ENCODE data around the gene SERPINF2.

DNA sequence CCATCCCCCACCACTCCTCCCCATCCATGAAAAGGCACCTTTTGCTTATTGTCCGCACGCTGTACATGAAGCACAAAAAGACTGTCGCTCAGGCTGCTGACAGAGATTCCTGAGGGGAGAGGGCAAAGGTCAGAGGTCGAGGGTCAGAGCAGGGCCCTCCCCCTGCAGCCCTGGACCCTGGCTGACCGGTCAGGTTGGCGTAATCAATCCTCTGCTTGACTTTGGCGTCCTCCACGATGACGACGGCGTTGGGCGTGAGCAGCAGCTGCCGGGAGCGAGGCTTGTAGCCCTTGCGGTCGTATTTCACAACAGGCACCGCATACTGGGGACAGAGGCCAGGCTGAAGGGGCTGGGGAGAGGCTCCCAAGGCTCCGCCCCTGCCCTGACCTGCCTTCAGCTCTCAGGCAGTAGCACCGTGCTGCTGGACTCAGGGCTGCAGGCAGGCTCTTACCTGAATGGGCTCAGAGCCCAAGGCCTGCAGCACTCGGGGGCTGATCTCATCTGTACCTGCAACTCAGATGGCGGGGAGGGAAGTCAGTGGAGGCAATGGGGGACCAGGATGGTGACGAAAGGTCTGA lies 11.9 kb upstream of the CRK start:
- RRBS, result 89% methylated on average over 7 of the region's 22 CpGs

- RRBS, result no CpG with 5 or more reads among the region's 10 CpGs
Observed at GRCh38 chr17:1503742-1504174, 11.3 kb upstream of the MYO1C start.

DNA sequence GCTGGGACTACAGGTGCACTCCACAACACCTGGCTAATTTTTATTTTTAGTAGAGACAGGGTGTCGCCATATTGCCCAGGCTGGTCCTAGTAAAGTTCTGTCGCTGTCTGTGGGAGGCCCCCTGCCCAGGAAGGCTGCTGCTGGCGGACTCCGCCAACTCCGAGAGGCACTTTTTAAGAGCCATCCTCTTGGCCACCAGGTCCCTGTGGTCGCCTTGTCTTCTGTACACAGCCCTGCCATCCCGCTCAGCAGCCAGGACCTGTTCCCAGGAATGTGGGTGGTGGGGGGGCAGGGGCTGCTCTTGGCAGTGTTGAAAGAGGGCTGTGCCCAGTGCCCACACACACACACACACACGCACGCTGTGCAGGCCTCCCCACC lies 18.3 kb upstream of the PITPNA start:
- RRBS, result no CpG with 5 or more reads among the region's 9 CpGs

GRCh38 chr17:1636554-1637113 lies 8.0 kb upstream of the SLC43A2 start:
- RRBS, result 92% methylated on average over 5 of the region's 17 CpGs

- RRBS, result no CpG with 5 or more reads among the region's 27 CpGs
Observed at GRCh38 chr17:1640096-1641129, 5.1 kb downstream of the SCARF1 start.

DNA sequence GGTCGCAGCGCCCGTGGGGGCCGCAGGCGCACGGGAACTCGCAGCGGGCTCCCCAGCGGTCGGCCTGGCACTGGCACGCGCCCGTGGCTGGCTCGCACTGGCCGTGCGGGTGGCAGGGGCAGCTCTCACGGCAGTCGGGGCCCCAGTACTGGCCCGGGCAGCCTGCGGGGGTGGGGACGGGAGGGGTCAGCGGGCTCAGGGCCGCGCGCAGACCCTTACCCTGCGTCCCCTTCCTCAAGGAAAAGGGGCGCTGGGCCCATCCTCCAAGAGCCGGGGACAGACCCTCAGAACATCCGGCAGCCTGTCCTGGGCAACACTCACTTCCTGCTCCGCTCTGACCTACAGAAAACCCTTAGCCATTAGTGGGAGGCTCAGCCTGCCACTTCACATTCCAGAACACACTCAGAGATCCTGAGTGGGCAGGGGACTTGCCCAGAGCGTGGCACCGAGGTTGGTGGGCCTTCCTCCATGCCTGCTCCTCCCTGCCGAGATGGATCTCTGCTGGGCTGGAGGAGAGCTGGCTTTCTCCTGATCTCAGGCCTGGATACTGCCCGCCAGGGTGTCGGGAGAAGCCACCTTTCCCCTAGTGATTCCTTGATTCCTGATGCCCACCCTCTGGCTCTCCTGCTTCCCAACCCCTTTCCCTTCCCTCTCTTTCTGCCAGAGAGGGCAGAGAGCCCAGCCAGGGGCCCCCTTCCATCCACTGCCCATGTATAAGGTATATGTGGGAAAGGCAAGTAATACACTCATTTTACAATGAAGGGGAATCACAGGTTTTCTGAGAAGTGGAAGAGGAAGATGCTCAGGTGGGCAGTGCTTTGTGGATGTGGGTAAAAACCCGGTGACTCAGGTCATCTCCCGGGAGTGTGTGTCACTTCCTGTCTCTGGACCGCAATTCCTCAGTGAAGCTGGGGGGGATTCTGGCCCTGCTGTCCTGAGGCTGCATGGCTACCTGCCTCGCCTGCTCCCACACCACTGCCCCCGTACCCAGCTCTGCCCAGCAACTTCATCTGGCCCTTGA lies 1.4 kb downstream of the SCARF1 start:
- RRBS, result no CpG with 5 or more reads among the region's 40 CpGs

- RRBS, result no CpG with 5 or more reads among the region's 25 CpGs
Observed at GRCh38 chr17:1650475-1651686, 1.2 kb upstream of the RILP start.

GRCh38 chr17:1669877-1670501 lies 14.7 kb downstream of the PRPF8 start:
- RRBS, result no CpG with 5 or more reads among the region's 2 CpGs

GRCh38 chr17:1704841-1705997 lies 5.0 kb downstream of the TLCD2 start:
- RRBS, result no CpG with 5 or more reads among the region's 21 CpGs

DNA sequence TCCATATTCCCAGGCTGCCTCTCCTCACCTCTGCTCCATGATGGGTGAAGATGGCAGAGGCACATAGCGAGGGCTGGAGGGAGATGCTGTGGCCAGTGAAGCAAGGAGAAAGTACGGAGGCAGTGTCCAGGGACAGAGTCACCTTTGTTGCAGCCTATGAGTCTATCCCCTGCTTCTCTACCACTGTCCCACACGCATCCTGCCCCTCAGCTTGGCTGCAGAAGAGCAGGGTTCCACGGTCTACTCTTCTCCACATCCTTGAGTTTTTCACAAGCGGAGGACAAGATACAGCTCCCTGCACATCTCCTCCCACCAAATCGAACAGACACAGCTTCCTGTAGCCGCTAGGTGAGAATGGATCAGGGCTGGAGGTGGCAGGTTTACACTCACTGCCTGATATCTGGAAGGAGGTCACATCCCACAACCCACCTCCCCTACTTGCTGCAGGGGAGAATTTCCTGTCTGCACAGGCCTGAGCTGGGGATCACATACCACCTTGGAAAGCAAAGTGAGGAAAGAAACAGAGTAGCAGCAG lies 2.5 kb upstream of the TLCD2 start:
- RRBS, result no CpG with 5 or more reads among the region's 7 CpGs

GRCh38 chr17:1726820-1727019 lies 2.2 kb downstream of the WDR81 start:
- RRBS, result 87% methylated on average over 2 of the region's 6 CpGs

DNA sequence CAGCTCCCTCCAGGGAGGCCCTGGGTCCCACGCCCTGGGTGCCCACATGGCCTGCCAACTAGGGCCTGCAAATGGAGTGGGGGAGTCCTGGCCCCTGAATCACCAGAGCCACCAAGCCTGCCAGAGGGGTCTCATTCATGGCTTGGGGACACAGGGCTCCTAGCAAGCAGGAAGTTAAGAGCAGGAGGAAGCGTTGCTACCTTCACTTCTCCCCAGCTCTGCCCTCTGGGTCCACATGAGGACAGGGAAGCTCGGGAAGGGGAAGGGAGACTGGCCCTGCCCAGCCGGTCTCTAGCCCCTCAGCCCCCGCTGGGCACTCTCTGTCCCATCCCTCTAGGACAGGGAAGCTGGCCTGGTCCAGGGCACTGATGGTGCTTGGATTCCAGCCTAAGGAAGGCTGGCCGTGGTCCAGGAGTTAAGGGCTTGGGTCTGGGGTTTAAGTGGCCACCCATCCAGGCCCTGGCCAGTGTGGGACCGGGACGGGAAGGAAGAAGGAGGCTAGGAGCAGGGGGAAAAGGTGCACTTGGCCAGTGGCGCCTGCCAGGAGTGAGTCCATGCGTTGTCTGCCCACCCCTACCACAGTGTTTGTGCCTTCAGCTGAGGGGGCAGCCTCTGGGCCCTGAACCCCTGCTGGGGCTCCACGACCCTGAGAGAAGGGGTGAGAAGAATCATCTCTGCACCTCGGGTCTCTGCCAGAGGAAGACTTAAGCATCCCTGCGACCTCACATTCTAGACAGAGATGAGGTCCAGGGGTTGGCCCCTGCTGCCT lies 4.7 kb upstream of the SERPINF2 start:
- RRBS, result no CpG with 5 or more reads among the region's 13 CpGs

GRCh38 chr17:1742339-1743032 lies at the start of gene SERPINF2:
Gene SERPINF2 (plus strand): TSS chr17:1742871.
- RRBS, result no CpG with 5 or more reads among the region's 8 CpGs

DNA sequence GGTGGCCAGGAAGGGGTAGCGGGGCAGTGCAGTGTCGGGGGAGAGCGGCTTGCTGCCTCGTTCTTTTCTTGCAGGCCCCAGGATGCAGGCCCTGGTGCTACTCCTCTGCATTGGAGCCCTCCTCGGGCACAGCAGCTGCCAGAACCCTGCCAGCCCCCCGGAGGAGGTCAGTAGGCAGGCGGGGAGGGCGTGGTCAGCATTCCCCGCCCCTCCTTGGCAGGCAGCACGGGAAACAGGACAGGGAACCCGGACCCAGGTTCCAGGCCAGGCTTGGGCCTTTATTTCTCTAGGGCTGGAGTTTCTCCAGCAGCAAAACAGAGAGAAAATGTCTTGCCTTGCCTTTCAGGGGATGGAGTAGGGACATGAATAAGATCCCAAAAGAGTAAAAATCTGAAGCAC lies 5.0 kb downstream of the SERPINF1 start:
- RRBS, result 49% methylated on average over 5 of the region's 11 CpGs

DNA sequence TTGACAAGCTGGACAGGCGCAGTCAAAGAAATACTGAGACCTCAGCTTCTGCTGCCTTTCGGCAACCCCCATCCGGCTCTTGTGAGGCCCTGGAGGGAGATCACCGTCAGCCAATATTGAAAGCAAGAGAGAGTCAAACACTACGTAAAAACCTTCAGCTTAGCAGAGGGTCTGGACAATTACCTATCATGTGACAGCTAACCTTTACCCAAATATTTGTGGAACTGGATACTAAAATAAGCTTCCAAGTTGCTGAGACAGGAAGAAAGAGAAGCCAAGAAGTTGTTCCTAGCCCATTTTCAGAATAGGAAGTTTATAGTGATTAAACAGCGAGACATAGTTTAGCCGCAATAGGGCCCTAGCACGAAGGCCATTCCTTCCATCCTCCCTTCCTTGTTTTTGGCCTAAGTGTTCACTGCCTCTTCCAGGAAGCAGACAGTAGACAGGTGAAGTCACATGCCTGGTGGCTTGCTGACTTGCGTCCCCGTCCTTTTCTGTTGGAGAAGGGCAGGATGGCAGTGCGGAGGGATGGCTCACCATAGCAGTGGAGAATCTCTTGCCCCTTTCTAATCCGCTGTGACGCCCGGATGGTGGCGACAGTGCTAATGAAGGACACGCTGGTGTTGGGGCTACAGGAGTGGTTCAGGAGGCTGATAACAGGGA lies 25.2 kb downstream of the SERPINF1 start:
- RRBS, result no CpG with 5 or more reads among the region's 16 CpGs

- RRBS, result 100% methylated on average over 1 of the region's 5 CpGs
Observed at GRCh38 chr17:1966691-1967058, 58.5 kb downstream of the RTN4RL1 start.

GRCh38 chr17:1979509-1979971 lies 45.6 kb downstream of the RTN4RL1 start:
- RRBS, result no CpG with 5 or more reads among the region's 6 CpGs

DNA sequence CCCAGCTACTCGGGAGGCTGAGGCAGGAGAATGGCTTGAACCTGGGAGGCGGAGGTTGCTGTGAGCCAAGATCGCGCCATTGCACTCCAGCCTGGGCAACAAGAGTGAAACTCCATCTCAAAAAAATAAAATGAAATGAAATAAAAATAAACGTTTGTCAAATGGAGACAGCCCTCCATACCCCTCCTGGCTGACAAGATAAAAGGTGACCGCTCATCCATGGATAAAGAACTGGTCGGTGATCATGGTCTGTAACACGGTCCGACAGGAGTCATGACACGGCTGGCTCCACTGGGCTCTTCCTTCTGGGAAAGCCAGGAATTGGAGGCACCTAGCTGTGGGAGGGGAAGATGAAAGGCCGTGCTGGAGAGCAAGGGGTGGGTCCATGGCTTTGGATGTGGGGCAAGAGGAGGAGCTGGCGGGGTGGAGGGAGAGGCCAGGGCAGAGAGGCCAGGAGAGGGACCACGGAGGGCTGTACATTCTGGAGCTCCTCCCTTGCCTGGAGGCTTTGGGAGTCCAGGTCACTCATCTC lies 13.9 kb downstream of the RTN4RL1 start:
- RRBS, result no CpG with 5 or more reads among the region's 13 CpGs

DNA sequence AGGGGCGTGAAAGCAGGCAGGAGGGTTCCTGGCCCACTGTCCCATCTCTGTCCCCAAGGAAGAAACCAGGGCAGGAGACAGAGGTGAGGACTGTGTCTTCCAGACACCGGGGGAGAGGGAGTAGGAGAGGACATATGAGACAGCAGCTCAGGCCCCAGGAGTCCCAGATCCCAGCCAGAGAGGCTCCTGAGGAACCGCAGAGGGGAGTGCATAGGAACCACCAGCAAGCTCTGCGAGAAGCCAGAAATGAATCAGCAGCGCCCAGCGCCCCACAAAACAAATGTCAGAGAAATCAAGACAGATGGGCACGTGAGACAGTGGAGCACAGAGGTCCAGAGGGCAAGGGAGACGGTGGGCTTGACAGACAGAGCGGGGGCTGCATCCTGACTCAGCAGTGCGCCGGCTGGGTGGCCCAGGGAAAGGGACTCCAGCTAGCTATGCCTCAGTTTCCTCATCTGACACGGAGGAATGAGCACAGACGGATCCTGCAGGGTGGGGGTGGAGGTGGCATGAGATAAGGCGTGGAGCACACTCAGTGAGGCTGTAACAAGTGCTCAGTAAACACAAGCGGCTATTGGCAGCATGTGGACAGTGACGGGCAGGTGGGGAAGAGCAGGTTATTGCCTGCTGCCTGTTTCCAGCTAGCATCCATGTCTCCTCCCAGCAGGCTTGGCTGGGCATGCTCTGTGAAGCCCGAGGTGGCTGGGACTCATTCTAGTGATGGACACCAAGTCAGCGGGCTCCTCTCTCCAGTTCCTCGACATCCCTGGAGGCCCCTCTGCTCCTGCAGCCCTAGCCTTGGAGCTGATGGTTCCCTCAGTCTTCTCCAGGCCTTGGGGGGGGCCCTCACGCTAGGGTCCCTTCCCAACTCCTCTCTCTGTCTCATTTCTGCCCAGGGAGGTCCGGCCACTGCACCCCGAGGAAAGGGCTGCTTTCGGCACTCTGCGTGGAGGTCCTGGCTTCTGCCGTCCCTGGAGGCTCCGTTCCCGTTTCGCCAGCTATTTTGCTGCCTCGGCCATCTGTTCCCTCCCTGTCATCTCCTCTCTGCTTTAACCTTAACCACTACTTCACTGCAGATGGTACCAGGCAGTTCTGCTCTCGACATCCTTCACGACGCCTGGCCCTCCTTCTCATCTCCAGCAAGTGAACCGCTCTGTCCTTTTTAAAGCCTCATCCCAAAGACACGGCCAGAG lies 6.4 kb downstream of the RTN4RL1 start:
- RRBS, result no CpG with 5 or more reads among the region's 34 CpGs

GRCh38 chr17:2042157-2043128 lies 621 bp downstream of the OVCA2 start:
- RRBS, result 1% methylated on average over 11 of the region's 41 CpGs